SJCRH30 (cell line): ENCODE measurements around the gene PLD3.

DNA sequence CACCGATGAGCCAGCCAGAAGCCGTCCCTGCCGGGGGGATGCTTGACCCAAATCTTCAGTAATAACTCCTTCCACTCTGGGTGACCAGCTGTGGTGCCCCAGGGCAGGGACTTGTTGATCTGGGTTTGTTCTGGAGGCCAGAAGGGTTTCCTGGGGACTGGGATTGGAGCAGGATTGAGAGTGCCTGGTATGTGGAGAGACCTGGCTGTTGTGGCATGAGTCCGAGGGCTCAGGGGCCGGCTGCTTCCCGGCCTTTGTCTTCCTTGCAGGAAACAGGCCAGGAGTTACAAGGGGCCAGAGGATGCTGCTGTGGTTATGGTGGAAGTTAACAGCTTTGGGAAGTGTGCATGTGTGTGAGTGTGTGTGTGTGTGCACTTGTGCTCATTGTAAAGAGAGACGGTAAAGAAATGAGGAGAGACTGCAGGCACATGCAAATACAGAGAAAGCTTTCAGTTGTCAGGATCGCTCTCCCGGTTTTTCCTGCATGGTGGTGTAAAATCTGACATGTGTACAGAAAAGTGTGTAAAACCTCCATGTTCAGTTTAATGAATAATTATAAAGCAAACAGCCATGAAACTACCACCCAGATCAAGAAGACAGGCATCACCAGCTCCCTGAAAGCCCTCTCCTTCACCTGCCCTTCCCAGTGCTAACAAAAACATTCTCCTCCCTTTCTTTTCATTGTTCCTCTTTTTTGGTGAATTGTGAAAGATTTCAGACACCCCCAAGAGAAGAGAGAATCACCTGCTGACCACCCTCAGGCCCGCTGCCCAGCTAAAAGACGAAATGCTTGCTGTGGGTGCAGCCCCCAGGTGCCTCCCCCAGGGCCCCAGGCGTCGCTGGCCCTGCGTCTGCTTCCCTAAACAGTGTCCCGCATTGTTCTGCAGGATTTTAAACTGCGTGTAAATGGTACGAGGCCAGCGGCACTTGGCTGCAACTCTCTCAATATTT, 19.1 kb downstream of the PAK4 start:
- RAMPAGE, long total RNA: no peak

- RAMPAGE, long total RNA: no peak
Observed at GRCh38 chr19:39154185-39155324, 29.0 kb downstream of the PAK4 start.

GRCh38 chr19:39355263-39356104, 13.3 kb downstream of the SAMD4B start:
- RAMPAGE, long total RNA: no peak

DNA sequence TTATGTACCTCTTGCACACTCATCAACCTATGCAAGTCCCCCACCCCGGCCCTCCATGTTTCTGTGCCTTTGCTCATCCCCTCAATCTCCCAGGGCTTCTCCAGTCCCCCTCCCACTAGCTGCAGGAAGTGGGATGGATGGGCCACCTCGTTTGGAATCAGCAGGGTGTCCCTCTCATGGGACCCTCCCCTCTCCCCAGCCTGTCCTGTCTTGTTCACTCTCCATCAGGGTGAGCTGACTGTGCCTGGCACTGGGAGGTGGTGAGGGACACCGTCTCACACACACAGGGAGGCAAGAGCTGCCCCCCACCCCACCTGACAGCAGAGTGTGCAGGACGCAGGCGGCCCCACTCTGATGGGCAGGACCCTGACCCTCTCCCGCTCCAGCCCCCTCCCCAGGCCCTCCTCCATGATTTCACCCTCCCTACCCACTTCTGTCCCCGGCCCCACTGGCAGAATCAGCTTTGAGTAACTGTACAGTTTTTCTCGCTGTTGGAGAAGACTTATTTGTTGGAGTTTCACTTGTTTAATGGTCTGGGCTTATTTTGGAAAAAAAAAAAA, 5.7 kb downstream of the PAF1 start:
- RAMPAGE, long total RNA: no peak

- RAMPAGE, long total RNA: no peak
Observed at GRCh38 chr19:39398221-39399436, 7.5 kb downstream of the MED29 start.

GRCh38 chr19:39399473-39400803, 6.7 kb upstream of the ZFP36 start:
- RAMPAGE, long total RNA: no peak

GRCh38 chr19:39407486-39408288, 1.0 kb downstream of the ZFP36 start:
- RAMPAGE, long total RNA: no peak

DNA sequence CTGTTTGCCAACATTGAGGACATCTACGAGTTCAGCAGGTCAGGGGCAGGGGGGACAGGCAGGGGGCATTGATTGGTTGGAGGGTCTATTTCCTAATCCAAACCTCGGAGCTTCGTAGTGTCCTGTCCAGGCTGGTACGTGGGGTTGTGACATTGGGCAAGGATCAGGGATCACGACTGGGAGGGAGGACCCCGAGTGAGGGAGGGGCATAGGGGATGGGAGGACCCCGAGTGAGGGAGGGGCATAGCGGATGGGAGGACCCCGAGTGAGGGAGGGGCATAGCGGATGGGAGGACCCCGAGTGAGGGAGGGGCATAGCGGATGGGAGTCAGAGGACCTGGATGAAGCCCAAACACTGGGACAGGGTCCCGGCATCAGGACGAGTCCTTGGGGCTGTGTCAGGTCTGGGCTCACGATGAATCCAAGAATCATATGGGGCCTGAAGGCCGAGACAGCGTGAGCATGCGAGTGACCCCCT, 3.0 kb downstream of the PLEKHG2 start:
- RAMPAGE, long total RNA: no peak

- RAMPAGE, long total RNA: no peak
Observed at GRCh38 chr19:39796087-39796286, 17.3 kb downstream of the LEUTX start.

GRCh38 chr19:39873176-39873635, 27.0 kb upstream of the FBL start:
- RAMPAGE, long total RNA: no peak

- RAMPAGE, long total RNA: no peak
Observed at GRCh38 chr19:39877333-39878033, 31.3 kb upstream of the FBL start.

GRCh38 chr19:39906065-39906359, 59.8 kb upstream of the FBL start:
- RAMPAGE, long total RNA: no peak

GRCh38 chr19:39913655-39914517, 57.1 kb upstream of the PSMC4 start:
- RAMPAGE, long total RNA: no peak

GRCh38 chr19:40216652-40217709, 1.2 kb downstream of the TTC9B start:
- RAMPAGE, long total RNA: no peak

DNA sequence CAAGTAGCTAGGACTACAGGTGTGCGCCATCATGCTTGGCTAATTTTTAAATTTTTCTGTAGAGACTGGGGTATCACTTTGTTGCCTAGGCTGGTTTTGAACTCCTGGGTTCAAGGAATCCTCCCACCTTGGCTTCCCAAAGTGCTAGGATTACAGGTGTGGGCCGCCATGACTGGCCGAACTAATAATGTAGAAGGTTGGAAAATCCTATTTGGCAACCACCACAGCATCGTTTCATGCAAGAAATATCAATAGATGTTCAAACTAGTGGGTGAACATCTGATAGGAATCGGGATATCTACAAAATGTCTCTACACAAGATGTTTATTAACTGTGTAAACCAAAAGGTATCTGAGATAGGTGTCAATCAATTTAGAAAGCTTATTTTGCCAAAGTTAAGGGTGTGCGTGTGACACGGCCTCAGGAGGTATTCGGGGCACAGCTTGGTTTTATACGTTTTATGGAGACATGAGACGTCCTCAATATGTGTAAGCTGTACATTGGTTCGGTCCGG, 1.5 kb upstream of the CCNP start:
- RAMPAGE, long total RNA: no peak

DNA sequence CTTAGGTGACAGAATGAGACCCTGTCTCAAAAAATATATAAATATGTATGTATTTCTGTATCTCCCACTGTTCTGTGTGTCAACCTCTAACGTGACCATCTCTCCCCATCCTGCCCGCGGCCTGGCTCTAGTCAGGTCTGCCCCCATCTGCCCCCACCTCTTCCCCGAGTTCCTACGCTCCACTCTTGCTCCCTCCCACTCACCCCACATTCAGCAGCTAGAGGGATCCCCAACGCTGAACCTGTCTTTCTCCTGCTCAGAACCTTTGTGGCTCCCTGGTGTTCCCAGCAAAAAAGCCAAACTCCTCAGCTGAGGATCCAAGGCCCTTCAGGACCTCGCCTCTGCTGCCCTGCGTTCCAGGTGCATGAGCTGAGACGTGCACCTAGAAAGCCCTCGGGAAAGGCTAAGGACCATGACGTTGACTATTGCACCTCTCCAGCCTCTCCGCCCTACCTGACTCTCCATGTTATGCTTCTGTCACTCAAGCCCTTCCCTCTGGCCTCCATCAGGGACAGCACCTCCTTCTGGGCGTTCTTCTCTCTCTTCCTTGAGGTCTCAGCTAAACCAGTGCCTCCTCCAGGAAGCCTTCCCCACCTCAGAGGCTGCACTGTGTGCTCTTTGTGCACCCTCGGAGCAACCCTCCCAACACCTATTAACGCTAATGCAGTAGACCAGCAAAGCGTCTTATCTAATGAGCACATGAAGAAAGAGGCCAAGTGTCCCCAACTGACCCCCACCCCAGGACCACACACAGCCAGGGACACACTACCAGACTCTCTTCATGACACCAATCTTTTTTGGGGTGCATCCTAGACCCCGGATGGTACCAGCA, 18.0 kb downstream of the AKT2 start:
- RAMPAGE, long total RNA: no peak

GRCh38 chr19:40348235-40349064, at the start of gene PLD3:
Gene PLD3, plus strand, starts transcription at chr19:40348695.
- RAMPAGE, long total RNA: no peak

GRCh38 chr19:40374224-40374850, 15.6 kb downstream of the HIPK4 start:
- RAMPAGE, long total RNA: no peak

GRCh38 chr19:40414687-40415249, 1.6 kb upstream of the PRX start:
- RAMPAGE, long total RNA: no peak

DNA sequence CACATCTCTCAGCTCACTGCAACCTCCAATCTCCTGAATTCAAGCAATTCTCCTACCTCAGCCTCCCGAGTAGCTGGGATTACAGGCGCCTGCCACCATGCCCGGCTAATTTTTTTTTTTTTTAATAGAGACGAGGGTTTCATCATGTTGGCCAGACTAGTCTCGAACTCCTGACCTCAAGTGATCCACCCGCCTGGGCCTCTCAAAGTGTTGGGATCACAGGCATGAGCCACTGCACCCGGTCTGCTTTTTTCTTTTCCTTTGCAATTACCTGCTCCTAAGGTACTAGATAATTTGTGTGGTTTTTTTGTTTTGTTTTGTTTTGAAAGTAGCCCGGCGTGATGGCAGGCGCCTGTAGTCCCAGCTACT, 7.0 kb upstream of the SERTAD1 start:
- RAMPAGE, long total RNA: no peak